Subcutaneous adipose tissue (tissue), 3 donors: ENCODE results near the genes STPG2 and RAP1GDS1.

DNA sequence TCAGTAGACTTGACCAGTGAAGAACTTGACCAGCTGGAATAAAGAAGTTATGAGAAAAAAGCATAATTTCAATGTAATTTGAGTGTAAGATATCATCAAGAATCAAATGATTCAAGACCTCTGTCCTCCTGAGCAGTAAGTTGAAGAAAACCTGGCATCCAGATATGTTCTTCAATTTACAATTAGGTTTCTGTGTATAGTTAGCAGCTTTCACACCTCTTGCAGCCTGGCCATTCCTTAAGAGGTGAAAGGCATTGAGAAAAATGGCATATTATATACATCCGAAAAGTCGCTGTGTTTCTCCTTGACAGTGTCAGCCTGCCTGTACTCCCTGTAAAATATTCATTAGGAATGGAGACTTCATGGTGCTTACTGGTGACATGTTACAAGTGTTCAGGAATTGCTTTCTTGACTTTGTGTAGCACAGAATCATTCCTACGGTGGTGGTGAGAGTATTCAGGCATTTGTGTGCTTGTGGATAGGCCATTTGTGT lies 35.6 kb downstream of the PDLIM5 start:
- PRO-cap: no peak
- RAMPAGE, long total RNA, 3 experiments: no peak in any of the 3 experiments

DNA sequence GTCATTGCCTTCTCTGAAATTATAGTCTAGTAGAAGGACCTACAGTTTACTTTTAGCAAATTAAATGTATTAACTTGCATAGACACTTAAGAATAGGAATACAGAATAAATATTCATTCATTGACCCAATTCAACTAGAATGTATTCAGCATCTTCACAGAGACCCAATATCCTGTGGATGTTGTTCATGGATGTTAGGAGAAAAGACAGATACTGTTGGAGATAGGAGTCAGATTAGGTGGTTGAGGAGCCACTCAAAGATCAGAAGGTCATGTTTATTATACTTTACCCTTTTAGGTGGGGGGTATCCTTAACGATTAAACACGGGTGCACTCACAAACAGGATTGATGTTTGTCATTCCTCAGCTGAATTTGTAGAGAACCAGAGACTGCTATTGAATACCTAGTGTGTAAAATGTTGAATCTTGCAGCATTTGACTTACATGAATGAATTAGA lies 121.0 kb downstream of the PDLIM5 start:
- PRO-cap: no peak
- RAMPAGE, long total RNA, 3 experiments: no peak in any of the 3 experiments

DNA sequence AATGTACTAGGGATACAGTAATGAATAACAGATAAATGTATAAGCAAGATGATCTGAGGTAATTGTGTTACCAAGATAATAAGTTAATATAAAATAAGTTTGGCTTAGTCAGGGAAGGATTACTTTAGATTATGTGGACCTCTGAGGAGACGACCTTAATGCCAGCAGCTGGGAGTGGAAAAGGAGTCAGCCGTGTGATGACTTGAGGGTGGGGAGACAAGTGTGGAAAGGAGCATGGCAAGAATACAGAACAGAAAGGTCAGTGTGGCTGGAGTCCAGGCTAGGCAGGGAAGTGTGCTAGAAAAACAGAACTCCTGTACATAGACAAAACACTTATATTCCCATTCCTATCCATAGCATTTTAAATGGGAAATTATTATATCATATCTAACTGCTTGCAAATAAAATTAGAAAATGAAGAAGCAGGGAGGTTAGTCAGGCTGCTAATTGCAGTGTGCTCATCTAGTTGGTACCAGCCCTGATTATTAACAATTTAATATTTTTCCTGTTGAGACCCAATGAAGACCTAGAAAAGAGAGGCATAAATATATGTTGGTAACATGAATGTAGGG lies 138.8 kb downstream of the PDLIM5 start:
- PRO-cap: no peak
- RAMPAGE, long total RNA, 3 experiments: no peak in any of the 3 experiments

DNA sequence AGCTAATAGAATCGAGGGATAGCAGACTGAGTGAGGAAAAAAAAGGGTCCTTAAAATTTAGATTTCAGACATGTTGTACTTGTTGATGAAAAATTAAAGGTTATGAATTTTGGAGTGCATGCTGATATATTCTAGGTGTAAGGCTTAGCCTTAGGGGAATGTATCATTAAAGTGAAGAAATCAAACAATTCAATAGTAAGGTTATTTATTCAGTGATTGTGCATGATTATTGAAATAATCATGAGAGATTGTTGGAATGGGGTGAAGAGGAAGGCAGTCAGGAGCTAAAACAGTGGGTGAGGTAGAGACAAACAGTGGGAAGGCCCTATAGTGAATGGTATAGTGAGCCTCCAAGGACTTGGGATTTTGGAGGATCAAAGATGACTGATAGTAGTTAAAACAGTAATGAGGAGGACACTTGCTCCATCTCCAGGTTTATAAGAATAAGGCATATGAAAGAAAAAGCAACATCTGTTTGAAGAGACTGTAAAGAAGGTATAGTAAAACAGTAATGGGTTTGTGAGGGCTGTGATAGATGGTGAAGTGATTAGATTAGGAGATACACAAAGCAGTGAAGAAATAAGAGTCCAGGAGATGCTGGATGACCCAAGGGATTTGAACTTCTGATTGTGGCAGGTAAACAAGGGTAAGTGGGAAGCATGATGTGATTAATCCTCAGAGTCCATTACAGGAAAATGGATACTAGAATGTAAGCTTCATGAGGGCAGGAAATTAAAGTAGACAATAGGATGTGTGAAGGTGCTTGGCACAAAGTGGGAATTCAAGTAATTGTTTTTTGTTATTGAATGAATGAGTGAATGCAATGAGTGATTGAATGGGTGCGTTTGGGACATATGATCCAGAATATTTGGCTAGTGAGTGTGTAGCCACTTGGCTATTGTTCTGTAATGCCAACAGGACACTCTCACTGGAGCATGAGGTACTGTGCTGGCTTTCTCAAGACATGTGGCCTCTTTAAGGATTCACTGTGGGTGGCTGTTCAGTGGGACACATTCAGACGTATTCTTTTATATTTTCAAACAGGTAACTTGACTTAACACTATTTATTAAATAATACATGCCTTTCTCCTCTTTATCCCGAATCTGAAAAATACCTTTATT lies 148.1 kb downstream of the PDLIM5 start:
- PRO-cap: no peak
- RAMPAGE, long total RNA, 3 experiments: no peak in any of the 3 experiments

DNA sequence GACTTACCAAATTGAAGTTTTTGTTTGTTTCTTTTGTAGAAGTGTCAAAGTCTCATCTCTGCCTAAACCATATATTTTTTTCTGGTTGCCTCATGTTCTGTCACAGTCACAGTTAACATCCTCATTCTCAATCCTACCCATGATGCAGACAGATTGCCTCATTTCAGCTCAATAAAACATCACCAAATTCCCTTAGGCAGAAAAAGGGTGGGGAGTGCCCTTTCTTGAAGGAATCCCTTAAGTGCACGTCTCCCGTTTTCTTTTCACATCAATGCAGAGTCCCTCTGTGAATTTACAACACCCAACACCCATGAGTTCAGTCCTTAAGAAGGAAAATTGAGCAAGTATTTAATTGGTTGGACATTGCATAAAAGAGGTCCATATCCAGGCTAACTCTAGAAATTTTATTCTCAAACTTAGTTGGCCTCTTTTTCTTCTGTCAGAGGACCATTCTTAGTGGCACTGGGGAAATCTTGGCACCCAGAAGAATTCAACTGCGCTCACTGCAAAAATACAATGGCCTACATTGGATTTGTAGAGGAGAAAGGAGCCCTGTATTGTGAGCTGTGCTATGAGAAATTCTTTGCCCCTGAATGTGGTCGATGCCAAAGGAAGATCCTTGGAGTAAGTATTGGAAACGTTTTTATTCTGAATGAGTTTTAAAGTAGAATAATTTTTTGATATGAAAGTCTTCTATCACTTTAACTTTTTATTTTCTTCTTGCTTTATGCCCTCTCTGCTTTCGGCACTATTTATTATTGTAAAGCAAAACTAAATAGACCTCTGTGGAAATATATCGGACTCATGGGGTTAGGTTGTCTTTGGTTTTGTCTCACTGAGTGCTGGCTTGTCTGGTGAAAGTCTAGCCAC lies 103.5 kb upstream of the BMPR1B start:
- PRO-cap: no peak
- RAMPAGE, long total RNA, 3 experiments: no peak in any of the 3 experiments

- PRO-cap: no peak
- RAMPAGE, long total RNA, 3 experiments: no peak in any of the 3 experiments
These were observed 90.0 kb upstream of the BMPR1B start for GRCh38 chr4:94667502-94668358.

GRCh38 chr4:95051322-95051869 lies 293.6 kb downstream of the BMPR1B start:
- PRO-cap: no peak
- RAMPAGE, long total RNA, 3 experiments: no peak in any of the 3 experiments

GRCh38 chr4:95545413-95546158 lies 3.2 kb downstream of the UNC5C start:
- PRO-cap: no peak
- RAMPAGE, long total RNA, 3 experiments: no peak in any of the 3 experiments

DNA sequence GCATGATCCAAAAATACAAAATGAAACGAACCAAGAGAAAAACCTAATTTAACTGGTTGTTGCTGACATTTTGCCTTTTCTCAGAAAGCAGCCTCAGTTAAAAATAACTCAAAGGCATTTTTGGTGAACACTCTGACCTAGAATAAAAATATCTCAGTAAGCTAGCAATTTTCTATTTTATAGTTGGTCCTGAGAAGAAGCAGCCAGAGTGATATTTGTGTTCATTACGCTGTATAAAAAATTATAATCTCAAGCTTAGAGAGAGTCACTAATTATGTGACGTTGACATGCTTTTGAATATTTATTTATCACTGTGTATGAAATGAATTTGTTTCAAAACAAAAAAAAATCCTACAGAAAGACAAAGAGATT lies 74.2 kb upstream of the UNC5C start:
- PRO-cap: no peak
- RAMPAGE, long total RNA, 3 experiments: no peak in any of the 3 experiments

GRCh38 chr4:98142754-98143890 lies at the start of gene STPG2:
Gene STPG2, minus strand, starts transcription at chr4:98143476.
- PRO-cap: bidirectional peak, plus-strand start at chr4:98143642, minus-strand start at chr4:98143496
- RAMPAGE, long total RNA, 3 experiments: start-site peak on the minus strand in 3 of 3 experiments, at chr4:98143461-98143488 at its widest, 5 to 12 reads per replicate

DNA sequence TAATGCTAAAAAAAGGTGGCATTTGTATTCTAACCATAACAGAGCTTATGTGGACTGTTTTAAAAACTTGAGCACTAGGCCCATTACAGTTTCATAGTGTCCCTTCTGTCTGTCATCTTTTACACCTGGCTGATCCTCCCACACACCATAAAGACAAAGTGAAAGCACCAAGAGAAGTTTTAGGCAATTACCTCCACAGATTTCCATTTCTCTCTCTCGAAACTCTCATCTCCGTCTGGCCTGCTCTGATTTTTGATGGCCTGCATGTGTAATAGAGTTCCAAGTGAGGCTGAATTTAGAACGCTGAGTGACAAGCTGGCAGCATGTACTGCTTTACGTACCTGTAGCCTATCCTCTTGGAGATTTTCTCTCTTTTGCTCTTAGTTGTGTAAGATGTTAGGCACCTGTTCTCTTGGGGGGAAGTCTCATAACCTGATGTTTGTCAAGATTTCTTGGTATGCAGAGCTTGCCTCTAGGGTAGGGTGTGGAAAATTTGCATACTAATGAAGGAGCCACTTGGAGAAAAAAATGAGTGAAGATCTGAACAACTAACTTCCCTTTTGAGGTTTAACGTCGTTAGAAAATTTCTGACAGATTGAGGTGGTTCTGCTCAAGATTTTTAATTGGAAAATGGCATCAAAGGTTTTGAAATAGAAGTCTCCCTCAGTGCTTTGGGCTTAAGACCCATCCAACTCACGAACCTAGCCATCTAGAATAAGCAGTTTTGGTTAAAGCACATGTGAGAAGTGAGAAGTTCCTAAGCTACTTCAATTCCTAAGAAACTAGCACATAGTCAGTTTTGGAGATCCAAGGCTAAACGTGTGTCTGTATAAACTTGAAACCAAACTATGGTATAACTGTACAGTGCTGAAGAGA lies 57.6 kb upstream of the RAP1GDS1 start:
- PRO-cap: no peak
- RAMPAGE, long total RNA, 3 experiments: no peak in any of the 3 experiments

- PRO-cap: bidirectional peak, plus-strand start at chr4:98261453, minus-strand start at chr4:98261155
- RAMPAGE, long total RNA, 3 experiments: start-site peak on the plus strand in 2 of 3 experiments, at chr4:98261396-98261490 at its widest, 122 to 127 reads per replicate
These were observed at the start of gene RAP1GDS1 for GRCh38 chr4:98261072-98261788. Gene RAP1GDS1, plus strand, starts transcription at chr4:98261384.

DNA sequence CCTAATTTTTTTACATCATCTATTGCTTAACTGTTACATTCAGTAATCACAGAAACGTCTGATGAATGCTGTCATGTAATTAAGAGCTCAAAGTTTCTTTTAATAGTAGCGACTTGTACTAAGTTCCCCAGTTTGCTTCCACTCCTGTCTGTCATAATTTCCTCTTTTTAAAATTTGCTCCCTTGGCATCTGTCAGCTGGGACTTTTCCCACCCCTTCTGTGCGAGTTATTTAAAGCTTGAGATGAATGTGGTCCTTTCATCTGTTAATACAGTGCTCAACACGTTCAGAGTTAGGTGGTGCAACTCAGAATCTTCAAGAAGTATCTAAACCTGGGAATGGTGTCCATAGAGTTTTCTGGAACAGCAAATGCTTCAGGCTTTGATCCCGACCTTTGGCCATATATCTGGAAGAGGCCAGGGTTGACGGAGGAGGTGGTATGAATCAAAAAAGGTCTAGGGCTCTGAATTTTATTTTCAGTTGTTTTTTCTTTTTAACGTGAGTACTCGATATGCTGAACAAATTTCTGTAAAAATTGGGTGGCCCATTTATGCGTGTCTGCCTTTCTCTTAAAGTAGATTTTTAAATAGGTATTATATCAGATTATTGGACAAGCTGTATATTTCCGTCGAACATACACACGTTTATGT lies 1.4 kb downstream of the RAP1GDS1 start:
- PRO-cap: no peak
- RAMPAGE, long total RNA, 3 experiments: no peak in any of the 3 experiments

GRCh38 chr4:98565796-98566241 lies 92.6 kb downstream of the TSPAN5 start:
- PRO-cap: no peak
- RAMPAGE, long total RNA, 3 experiments: no peak in any of the 3 experiments

DNA sequence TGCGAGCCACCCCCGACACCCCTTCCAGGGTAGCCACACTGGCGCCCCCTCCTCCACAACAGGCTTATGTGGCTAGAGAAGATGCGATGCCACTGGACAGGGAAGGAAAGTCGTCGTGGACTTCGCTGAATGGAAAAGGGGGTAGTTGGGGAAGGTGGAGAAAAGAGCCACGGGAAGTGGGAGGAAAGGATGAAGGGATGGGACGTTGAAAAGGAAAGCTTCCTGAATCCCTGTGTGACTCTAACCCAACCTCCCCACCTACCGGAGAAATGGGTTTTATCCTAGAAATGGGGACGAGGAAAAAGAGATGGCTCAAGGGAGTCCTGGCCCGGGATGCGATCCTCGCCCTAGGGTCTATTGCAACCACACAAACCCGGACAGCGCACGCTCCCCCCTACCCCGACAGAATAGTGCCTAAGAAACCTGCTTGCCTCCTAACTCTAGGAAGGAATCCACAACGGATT lies 657 bp upstream of the TSPAN5 start:
- PRO-cap: no peak
- RAMPAGE, long total RNA, 3 experiments: no peak in any of the 3 experiments

GRCh38 chr4:98659500-98659924 lies 1.1 kb upstream of the TSPAN5 start:
- PRO-cap: no peak
- RAMPAGE, long total RNA, 3 experiments: no peak in any of the 3 experiments

DNA sequence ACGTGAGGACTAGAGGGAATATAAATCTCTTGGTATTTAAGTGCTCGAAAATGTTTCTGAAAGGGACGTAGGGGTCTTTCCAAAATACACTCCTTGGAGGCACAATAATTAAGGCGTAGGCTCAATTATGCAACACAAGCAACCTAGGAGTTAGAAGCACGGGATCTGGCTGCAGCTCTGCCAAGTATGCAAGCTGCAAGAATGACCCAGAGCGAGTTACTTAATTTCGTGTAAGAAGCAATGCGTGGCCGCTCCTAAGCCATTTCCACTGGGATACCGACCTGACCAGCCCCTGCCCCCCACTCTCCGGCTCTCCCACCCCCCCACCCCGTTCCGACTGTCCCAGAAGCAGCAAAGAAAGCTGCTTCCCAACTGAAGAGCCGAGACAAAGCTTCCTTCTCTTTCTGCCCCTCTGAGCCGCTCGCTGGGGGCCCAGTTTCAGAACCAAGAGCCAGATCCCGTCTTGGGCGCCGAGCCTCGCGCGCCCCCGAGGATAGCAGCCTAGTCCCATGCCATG lies 403 bp downstream of the ADH5 start:
- PRO-cap: bidirectional peak, plus-strand start at position 262 of the sequence, minus-strand start outside the sequence
- RAMPAGE, long total RNA, 3 experiments: no peak in any of the 3 experiments

GRCh38 chr4:99155124-99155415 lies 11.0 kb upstream of the ADH4 start:
- PRO-cap: no peak
- RAMPAGE, long total RNA, 3 experiments: no peak in any of the 3 experiments

DNA sequence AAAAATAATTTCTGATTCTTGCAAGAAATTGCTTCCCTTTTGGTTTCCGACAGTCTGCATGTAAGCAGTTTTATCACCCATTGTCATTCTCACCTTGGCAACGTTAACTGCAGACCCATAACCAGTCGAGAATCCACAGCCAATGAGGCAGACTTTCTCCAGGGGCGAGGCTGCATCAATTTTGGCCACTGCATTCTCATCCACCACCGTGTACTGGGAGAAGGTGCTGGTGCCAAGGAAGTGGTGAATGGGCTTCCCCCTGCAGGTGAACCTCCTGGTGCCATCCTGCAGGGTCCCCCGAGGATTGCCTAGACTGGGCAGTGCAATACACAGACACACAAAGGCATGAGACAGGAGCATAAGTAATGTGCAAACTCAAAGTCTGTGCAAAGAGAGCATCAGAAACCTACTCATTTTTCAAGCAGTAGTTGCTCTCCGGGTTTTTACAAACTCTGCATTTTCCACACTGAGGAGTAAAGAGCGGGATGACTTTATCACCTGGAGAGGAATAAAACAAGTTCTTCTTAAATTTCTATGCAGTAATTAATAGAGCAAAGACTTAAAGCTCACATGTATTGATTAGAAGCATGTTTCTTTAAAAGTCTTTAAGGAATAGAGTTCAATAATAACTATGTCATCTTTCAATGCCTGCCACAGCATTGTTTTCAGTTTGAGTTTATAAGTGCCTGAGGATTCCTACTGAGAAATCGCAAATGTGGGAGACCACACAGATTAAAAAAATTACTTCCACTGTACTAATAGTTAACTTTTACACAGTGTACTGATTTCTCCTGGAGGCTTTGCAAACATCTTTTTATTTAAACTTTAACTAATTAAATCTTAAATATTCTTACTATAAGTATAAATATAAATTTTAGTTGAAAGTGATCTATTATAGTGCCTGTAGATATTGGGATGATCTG lies 5.1 kb downstream of the ADH1B start:
- PRO-cap: no peak
- RAMPAGE, long total RNA, 3 experiments: no peak in any of the 3 experiments

DNA sequence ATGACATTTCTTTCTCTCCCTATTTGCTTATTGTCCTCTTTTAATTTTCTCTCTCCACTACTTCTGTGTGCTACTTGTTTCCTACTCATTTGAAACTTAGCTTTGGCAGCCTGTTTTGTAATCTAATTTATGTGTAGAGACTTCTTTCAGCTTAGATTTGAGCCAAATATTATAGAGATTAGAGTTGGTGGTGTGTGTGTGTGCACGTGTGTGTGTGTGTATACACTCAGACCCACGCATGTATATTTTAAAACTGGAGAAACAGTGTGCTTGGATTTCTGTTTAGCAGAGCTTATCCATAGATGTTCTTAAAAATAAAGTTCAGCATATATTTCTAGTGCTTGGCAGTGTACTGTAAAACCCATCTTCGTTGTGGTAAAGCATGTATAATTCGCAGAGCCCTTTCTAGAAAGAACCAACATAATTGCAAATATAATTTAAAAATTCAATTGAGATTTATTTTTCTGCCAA lies 1.8 kb downstream of the ADH1B start:
- PRO-cap: no peak
- RAMPAGE, long total RNA, 3 experiments: no peak in any of the 3 experiments